Umbilical cord (tissue), 2 donors: ENCODE measurements around a stretch of chr15.

GRCh38 chr15:81181821-81183062, 14.4 kb upstream of the IL16 start:
- RAMPAGE, long total RNA, result no peak

- RAMPAGE, long total RNA, result no peak
Measured at GRCh38 chr15:81183530-81183857, 13.2 kb upstream of the IL16 start.

DNA sequence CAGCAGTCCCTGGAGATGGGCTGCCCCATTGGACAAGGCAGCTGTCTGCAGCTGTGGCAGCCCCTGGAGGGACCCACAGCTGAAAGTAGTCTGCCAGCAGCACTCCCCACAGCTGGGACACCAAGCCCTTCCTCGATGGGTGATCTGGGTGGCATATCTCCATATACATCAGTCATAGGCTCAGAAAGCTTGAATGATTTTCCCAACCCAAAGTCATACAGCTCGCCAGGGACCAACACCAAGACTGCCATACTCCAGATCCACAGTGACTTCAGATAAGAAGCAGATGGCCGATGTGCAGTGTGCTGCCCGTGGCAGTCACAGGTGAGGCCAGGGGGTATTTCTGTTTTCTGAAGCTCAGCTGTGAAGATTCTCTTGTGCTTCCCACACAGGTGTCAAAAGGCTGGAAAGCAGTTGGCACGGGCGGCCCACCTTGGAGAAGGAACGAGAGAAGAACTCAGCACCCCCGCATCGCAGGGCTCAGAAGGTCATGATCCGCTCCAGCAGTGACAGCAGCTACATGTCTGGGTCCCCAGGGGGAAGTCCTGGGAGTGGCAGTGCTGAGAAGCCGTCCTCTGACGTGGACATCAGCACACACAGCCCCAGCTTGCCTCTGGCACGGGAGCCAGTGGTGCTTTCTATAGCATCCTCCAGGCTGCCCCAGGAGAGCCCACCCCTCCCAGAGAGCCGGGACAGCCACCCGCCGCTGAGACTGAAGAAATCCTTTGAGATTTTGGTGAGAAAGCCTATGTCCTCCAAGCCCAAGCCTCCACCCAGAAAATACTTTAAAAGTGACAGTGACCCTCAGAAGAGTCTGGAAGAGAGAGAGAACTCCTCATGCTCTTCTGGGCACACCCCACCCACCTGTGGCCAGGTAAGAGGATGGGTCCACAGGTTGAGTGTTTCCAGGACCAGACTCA, 31.5 kb downstream of the STARD5 start:
- RAMPAGE, long total RNA, result no peak

DNA sequence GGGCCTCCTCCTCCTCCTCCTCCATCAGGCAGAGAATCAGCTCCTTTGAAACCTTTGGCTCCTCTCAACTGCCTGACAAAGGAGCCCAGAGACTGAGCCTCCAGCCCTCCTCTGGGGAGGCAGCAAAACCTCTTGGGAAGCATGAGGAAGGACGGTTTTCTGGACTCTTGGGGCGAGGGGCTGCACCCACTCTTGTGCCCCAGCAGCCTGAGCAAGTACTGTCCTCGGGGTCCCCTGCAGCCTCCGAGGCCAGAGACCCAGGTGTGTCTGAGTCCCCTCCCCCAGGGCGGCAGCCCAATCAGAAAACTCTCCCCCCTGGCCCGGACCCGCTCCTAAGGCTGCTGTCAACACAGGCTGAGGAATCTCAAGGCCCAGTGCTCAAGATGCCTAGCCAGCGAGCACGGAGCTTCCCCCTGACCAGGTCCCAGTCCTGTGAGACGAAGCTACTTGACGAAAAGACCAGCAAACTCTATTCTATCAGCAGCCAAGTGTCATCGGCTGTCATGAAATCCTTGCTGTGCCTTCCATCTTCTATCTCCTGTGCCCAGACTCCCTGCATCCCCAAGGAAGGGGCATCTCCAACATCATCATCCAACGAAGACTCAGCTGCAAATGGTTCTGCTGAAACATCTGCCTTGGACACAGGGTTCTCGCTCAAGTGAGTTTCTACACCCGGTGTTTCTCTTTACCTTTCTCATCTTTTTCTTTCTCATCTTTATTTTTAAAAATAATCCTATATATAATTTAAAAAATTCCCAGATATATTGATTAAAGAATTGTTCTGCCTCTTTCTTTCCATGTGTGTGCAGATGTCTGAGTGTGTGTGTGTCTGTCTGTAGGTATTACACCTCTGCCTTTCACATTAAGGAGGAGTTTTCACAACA, 23.9 kb downstream of the STARD5 start:
- RAMPAGE, long total RNA, result no peak

GRCh38 chr15:82044661-82045413, 981 bp downstream of the MEX3B start:
- RAMPAGE, long total RNA, result no peak

DNA sequence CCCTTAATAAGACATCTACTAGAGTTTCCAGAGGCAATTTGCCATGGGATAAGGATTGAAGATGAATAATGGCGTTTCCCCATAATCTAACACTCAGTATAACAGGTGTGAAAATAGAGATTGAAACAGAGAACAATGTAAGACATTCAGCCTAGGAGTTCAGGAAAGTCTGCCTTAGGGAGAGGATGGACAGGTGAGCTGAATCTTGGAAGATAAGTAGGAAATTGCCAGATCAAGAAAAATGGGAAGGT, 22.5 kb downstream of the SAXO2 start:
- RAMPAGE, long total RNA, result no peak

DNA sequence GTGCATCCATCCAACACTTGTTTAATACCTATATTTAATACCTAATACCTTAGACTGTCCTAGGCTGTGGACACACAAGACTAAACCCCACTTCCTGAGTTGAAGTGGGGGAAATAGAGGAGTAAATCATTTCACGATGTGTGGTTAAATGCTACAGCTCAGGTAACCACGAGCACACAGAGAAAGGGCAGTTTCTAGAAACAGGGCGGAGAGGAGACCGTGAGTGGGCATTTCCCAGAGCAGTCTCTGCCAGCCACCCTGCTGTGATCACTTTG, 5.3 kb upstream of the GOLGA6L10 start:
- RAMPAGE, long total RNA, result no peak

- RAMPAGE, long total RNA, result no peak
Measured at GRCh38 chr15:82400455-82400744, 29.2 kb upstream of the GOLGA6L9 start.

DNA sequence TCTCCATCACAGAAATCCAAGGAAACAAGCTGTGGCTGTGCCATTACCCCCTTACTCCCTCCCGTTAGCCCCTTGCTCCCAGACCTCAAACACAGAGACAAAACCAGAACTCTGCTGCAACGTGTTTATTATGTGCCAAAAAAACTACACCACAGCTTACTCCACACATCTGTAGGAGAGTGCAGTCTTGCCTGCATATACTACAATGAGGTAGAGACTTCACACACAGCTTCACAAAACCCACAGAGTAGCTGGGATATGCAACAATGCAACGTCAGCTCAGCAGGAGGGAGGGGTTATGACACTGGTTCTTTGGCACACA, 2.8 kb upstream of the RPS17 start:
- RAMPAGE, long total RNA, result no peak

DNA sequence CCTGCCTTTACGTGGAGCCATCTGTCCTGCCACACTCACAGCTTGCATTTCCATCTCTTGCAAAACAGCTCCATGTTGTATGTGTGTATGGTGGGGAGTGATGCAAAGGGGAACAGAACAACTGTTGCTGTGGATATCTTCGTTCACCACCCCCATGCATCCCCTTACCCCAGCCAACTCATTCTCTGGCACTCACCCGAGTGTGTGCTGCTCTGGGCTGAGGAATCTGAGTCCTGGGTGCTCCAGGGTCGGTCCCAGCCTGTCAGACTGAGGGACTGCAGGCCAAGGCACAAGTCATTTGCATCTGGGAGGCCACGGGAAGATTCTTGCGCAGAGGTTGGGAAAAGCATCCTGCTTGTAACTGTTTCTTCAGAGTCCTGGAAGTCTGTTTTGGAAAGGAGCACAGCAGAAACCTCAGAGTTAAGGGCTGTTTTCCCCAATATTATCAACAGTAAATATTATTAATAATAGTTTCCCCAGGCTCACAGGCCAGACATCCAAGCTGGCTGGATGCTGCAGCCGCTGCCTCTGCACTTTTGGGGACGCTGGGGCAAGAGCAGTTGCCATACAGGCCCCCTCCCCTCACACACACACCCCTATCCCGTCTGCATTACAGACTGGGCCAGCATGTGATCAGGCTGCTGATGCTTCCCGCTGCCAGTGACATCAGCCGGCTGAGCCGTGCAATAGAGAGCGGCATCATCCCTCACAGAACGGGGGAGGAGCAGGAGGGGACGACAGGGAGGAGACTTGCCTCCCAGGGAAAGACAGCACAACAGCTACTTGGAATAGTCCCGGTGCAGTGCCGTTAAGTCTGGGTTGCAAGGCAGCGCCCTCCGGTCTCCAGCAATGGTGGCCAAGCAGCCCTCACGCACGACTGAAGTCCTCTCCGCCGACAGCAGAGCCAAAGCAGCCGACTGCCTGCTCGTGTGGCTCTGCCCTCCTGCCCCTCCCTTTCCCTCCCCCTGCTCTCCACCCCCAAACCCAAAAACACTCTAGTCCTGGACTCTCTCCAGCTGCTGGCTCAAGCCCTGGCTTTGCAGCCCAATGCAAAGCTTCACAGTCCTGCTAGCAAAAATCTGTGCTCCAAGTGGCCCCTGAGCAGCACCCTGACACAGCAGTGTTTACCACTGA, 31.3 kb upstream of the RPS17 start:
- RAMPAGE, long total RNA, result no peak

DNA sequence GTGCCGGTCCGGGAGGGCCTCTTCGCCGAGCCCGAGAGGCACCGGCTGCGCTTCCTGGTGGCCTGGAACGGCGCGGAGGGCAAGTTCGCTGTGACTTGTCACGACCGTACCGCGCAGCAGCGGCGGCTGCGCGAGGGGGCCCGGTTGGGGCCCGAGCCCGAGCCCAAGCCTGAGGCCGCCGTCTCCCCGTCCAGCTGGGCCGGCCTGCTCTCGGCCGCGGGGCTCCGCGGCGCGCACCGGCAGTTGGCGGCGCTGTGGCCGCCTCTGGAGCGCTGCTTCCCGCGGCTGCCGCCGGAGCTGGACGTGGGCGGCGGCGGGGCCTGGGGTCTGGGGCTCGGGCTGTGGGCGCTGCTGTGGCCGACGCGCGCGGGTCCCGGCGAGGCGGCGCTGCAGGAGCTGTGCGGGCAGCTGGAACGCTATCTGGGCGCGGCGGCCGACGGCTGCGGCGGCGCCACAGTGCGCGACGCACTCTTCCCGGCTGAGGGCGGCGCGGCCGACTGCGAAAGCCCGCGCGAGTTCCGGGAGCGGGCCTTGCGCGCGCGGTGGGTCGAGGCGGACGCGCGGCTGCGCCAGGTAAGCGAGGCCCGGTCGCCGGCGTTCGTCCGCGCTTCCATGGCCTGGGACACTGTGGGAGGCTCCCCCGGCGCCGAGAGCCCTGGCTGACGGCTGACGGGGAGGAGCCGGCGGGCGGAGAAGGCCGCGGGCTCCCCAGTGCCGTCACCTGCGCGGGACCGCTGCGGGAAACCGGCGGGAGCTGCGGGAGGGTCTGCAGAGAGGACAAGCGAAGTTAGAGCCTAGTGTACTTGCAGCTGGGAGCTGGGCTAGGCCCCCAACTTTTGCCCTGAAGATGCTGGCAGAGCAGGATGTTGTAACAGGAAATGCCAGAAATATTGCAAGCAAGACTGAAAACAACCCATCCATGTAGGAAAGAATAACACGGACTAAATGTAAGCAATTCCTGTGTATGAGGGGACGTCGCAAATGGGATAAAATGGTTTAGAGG, 636 bp downstream of the WHAMM start:
- RAMPAGE, long total RNA, result no peak

- RAMPAGE, long total RNA, result no peak
Measured at GRCh38 chr15:82810939-82811684, 1.7 kb downstream of the WHAMM start.

GRCh38 chr15:82832001-82832200, 22.5 kb downstream of the WHAMM start:
- RAMPAGE, long total RNA, result no peak

GRCh38 chr15:83061509-83062100, 5.4 kb downstream of the BTBD1 start:
- RAMPAGE, long total RNA, result no peak

- RAMPAGE, long total RNA, result no peak
Measured at GRCh38 chr15:83062528-83063033, 4.5 kb downstream of the BTBD1 start.

DNA sequence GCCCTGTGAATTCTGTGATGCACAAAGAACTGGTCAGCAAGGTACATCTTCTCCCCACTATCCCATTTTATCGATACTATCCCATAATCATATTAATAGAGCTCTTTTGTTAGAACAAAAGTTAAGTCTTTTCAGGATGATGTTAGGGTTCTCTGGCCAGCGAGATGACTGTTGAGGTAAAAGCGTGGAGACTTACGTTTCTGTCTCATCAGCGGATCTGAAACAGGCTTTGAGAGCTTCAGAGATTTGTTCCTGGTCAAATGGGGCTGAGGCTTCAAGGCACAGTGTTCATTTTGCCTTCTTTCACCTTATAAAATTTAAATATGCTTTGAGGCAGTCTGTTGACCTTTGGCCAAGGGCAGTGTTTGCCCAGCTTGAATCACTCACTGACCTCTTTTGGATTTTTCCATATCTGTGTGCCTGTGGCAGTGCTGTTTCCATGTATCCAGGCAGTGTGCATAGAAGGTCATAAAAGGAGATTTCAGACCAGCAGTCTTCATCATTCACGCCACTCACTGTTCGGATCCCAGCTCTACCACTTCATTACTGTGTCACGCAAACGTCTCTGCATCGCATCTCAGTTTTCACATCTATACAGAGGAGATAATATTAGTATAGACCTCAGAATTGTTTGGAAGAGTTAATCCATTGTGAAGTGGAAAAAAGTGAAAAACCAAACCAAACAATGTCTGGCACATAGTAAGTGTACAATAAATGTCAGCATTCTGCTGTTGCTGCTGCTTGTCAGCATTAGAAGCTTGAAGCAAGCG, 3.2 kb downstream of the ADAMTSL3 start:
- RAMPAGE, long total RNA, result no peak

DNA sequence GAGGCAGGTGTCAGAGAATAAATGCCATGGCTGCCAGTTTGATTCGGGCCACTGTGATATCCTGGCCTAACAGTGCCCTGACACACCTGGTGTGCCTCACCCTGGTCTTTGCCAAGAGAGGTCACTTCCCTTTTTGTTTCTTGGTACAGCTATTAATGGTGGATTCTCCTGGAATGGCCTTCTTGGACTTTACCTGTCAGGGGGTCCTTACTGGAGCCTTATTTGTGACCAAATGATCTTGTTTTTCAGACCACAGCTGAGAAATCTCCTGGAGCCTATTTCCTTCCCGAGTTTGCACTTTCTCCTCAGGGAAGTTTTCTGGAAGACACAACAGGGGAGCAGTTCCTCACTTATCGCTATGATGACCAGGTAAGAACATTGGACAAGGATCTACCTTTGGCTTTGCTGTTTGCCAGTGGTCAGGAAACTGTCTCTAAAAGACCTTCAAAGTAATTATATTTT, 50.2 kb downstream of the ADAMTSL3 start:
- RAMPAGE, long total RNA, result no peak

- RAMPAGE, long total RNA, result no peak
Measured at GRCh38 chr15:83819667-83820152, 165.8 kb downstream of the ADAMTSL3 start.

- RAMPAGE, long total RNA, result no peak
Measured at GRCh38 chr15:84500197-84500657, 100.6 kb upstream of the ZSCAN2 start.

- RAMPAGE, long total RNA, result no peak
Measured at GRCh38 chr15:84534923-84535324, 65.9 kb upstream of the ZSCAN2 start.